SK-N-DZ (cell line): Measurements from ENCODE around the gene STON2.

DNA sequence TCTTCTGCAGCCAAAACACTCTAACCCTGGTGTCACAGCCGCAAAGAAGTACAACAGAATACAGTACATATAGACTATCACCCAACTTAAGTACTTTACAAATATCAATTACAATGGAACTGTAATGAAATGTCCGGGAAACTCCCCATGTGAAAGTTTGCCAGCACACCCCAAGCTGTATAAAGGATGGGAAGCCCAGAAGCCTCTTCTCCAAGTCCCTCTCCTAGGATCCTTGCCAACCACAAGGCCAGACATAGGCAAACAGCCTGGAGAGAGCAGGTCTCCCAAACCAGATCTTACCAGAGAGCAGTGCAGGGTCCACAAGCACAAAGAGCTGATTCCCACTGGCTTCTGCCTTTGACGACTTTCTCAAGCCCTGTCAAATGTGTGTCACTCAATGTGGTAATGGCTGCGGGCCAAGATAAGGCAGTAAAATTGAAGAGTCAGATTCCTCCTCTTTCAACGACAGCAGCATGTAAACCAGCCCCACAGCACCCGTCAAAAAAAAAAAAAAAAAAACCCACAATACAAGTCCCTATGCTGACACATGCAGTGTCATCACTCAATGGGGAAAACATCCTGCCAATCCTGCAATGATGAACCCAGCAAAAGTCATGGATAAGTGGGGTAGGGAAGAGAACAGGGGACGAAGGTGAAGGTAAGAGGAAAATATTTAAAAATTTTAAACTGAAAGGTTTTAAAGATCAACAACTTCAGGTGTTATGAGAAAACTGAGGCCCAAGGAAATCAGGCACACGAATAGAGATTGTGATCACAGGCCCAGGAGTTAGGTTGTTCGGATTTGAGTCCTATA lies at the start of gene STON2:
TSS of gene STON2 (minus strand) at position 346 of the 814 bp plus-strand sequence.
RAMPAGE:
- cytosol, long total RNA = no peak
- nucleus, long total RNA = no peak

GRCh38 chr14:81435258-81436028 lies 35.3 kb upstream of the STON2 start:
RAMPAGE:
- cytosol, long total RNA = no peak
- nucleus, long total RNA = no peak

GRCh38 chr14:81534615-81535010 lies 960 bp upstream of the SEL1L start:
RAMPAGE:
- cytosol, long total RNA = no peak
- nucleus, long total RNA = no peak

RAMPAGE:
- cytosol, long total RNA = no peak
- nucleus, long total RNA = no peak
Observed at GRCh38 chr14:85533679-85534424, 3.9 kb downstream of the FLRT2 start.

GRCh38 chr14:85535303-85536235 lies 5.6 kb downstream of the FLRT2 start:
RAMPAGE:
- cytosol, long total RNA = no peak
- nucleus, long total RNA = no peak

DNA sequence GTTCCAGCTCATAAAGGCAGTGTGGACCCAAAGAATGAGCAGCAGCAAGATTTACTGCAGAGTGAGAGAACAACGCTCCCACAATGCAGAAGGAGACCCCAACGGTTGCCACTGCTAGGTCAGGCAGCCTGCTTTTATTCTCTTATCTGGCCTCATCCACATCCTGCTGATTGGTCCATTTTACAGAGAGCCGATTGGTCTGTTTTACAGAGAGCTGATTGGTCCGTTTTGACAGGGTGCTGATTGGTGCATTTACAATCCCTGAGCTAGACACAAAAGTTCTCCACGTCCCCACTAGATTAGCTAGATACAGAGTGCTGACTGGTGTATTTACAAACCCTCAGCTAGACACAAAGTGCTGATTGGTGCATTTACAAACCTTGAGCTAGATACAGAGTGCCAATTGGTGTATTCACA lies 1088.1 kb downstream of the GALC start:
RAMPAGE:
- cytosol, long total RNA = no peak
- nucleus, long total RNA = no peak

RAMPAGE:
- cytosol, long total RNA = no peak
- nucleus, long total RNA = no peak
Observed at GRCh38 chr14:87993440-87993639, 358 bp upstream of the GALC start.

GRCh38 chr14:88384634-88385044 lies 818 bp upstream of the SPATA7 start:
RAMPAGE:
- cytosol, long total RNA = no peak
- nucleus, long total RNA = no peak

DNA sequence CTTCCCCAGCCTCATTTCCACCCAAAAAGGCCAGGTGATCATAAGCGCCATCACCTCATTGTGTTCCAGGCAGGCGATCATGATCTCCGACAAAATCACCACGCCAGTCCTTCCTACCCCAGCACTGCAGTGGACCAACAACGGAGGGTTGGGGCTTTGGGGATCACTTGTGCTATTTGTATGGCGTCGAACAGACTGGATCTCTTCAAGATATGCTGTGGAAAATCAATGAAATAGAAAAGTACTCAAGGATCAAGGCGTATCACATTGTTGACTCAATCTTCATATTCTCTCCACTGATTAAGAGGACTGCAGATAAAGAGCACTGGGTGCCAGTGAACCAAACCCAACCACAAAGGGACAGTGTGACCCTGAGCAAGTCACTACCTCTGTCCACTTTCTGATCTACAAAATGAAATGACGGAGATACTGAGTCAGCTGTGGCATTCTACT lies 83.4 kb downstream of the SPATA7 start:
RAMPAGE:
- cytosol, long total RNA = no peak
- nucleus, long total RNA = no peak

GRCh38 chr14:88492133-88492977 lies 62.5 kb downstream of the PTPN21 start:
RAMPAGE:
- cytosol, long total RNA = no peak
- nucleus, long total RNA = no peak

DNA sequence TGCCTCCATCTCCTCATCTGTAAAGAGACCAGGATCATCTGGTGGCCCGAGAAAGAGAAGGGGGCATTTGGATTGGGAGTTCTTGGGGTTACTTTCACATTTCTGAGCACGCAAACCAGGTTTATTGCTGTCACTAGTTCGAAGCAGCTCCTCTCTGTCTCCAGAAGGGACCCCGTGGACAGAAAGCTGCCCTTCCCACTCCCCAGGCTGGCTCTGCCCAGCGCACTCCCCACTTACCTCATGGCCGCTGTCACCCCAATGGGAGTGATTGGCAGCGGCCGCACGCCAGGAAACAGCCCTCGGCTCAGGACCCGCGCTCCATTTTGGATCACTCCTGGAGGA lies 236.6 kb downstream of the FOXN3 start:
RAMPAGE:
- cytosol, long total RNA = no peak
- nucleus, long total RNA = no peak

GRCh38 chr14:89303120-89303865 lies 113.7 kb downstream of the FOXN3 start:
RAMPAGE:
- cytosol, long total RNA = no peak
- nucleus, long total RNA = no peak

DNA sequence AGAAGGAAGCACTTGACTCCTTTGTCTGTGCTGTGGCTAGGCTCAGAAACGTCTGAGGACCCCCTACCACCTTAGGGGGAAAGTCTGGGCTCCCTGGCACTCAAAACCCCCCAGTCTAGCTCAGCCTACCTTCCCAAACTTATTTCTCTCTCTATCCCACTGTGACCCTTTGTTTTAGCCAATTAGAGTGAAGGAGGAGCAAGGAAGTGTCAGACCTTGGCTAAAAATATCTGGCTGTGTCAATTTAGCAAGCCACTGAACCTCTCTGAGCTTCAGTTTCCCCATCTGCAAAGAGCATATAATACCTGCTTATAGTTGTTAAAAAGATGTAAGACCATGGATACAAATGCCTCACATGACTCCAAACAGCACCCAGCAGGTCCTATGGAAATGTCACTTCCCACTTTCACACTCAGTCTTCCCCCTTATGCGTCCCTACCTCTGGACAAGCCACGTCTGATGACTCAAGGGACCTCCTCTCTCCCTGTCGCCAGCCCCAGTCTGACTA lies 19.5 kb downstream of the FOXN3 start:
RAMPAGE:
- cytosol, long total RNA = no peak
- nucleus, long total RNA = no peak

GRCh38 chr14:89403377-89403782 lies 13.7 kb downstream of the FOXN3 start:
RAMPAGE:
- cytosol, long total RNA = no peak
- nucleus, long total RNA = no peak

DNA sequence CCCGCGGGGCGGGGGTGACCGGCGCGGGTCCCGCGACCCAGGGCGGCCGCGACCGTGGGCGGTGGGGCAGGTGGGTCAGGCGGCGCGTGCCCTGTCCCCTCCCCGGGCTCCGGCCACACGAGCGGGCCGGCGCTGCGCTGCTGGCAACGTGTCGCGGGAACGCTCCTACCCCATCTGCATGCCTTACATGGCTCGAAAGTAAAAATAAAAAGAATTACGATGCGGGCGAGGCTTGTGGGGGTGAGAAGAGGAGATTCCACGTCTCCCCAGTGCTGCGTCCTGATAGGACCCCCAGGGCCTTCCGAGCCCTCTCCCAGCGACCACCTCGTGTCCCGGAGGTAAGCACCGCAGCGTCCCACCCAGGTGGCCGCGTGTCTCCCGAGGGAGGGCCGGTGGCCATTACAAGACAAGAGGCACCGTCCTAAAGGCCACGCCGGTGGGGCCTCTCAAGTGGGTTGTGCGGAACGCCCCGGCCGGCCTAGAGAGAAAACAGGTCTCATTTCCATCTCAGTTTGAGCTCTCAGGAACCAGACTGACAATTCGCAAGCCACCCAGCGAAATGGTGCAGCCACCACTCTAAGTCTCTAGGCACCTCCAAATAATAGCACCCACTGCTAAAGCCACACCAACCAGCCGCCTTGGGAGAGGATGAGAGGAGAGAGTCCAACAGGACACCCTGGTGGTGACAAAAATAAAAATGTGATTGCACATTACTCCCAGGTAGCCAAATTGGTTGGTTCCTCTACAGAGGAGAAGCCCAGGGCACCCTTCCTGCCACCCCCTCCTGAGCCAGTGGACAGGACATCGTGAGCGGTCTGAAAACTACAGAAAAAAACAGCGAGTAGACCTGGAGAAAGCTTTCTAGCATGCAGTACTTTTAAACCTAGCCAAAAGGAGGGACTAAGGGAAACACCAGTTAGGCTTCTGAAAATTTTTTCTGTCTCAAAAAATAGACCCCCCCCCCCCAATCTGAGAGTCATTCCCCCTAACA lies 721 bp upstream of the FOXN3 start:
RAMPAGE:
- cytosol, long total RNA = no peak
- nucleus, long total RNA = start-site peak on the plus strand centred at position 346 of the sequence, 75 bp wide, 12 and 18 reads in 2 replicates; start-site peak on the minus strand centred at position 861 of the sequence, 490 bp wide, 110 and 39 reads in 2 replicates

DNA sequence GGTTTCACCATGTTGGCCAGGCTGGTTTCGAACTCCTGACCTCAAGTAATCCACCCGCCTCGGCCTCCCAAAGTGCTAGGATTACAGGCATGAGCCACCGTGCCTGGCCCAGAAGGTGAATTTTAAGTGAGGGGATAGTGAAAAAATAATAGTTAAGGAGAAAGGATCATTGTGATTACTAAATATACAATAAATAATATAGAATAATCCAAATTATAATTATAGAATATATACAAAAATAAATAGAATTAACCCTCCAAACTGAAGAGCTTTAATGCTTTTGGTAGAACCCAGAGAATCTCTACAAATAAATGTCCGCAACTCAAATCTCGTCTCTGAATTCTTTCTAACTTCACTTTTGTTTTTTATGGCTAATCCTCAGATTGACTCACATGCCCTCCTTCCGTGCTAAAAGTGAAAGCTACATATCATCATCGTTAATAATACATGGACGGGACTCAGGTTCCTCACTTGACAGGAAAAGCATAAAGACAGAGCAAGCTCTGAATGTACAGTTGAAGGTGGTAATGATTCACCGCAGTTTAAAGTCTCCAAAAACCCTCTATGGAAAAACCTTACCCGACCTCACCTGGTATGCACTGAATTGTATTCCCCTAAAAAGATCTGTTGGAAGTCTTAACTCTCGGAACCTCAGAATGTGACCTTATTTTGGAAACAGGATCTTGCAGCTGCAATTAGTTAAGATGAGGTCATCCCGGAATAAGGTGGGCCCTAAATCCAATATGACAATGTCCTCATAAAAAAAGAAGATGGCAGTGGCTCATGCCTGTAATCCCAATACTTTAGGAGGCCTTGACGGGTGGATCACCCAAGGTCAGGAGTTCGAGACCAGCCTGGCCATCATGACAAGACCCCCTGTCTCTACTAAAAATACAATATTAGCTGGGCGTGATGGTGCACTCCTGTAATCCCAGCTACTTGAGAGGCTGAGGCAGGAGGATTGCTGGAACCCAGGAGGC lies 147.3 kb upstream of the FOXN3 start:
RAMPAGE:
- cytosol, long total RNA = no peak
- nucleus, long total RNA = no peak

DNA sequence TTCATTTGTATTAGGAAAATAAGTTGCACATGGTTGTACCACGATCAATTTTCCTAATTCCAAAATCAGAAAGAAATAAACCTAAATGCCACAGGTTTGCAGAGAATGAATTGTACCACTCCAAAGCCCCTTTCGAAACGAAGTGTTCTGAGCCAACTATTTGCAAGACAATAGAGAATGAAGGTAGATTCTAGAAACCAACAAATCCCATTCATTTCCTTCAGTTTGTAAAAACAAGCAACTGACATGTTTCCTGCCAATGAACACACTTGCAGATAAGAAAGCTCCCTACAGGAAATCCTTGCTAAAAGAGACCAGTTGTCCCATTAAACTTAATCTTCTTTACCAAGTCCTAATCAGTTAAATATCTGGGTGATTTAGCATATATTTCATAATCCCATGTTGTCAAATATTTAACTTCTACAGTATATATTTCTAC lies 198.4 kb upstream of the FOXN3 start:
RAMPAGE:
- cytosol, long total RNA = no peak
- nucleus, long total RNA = no peak

RAMPAGE:
- cytosol, long total RNA = no peak
- nucleus, long total RNA = no peak
Observed at GRCh38 chr14:89616862-89617141, 199.8 kb upstream of the FOXN3 start.

GRCh38 chr14:89792543-89792856 lies 162.0 kb downstream of the EFCAB11 start:
RAMPAGE:
- cytosol, long total RNA = no peak
- nucleus, long total RNA = no peak

DNA sequence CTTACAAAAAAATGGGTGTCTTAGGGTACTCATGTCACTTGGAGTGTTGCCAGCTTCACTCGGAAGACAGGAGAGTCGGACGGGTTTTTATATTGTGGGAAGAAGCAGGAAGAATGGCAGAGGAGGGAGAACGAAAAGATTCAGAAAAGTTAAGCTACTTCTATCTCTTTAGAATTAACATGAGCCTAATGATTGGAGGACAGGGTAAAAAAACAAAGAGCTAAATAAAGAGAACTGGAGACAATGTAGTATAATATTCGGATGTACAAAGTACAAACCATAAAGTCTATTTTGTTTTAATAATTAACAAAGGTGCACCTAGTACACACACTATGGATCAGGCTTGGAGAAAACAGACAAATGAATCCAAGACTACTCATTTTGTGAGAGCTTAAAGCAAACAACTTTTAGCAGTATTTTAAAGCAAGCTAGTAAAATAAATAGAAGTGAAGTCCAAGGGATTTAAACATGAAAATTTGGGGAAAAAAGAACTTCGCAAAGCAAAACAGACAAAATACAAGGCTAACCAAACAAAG lies 43.8 kb downstream of the EFCAB11 start:
RAMPAGE:
- cytosol, long total RNA = no peak
- nucleus, long total RNA = no peak